ENCODE measurements around a stretch of chr5.

- PRO-cap: no peak
- RRBS: 95% methylated on average over 4 of the region's 9 CpGs
Observed at GRCh38 chr5:150114388-150114917, 28.1 kb upstream of the CSF1R start.

GRCh38 chr5:150162041-150162526, 4.5 kb upstream of the CDX1 start:
- PRO-cap: bidirectional peak, plus-strand start at chr5:150162377, minus-strand start at chr5:150162138
- RRBS: no CpG with 5 or more reads among the region's 3 CpGs

- PRO-cap: no peak
- RRBS: no CpG with 5 or more reads among the region's 6 CpGs
Observed at GRCh38 chr5:150288698-150289328, 760 bp downstream of the CAMK2A start.

DNA sequence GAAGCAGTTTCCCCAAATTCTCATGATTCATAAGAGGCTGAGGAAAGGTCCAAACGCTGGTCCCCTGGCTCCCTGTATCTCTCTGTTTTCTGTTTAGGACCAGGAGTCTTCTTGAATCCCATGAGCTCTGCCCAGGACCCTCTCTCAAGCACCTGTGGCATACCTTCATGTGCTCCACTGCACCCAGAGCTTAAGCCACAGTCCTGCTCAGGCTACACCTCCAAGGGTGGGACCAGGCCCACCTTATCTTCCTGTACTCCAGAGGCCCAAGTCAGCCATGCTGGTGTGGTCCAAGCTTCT, 26.1 kb downstream of the TCOF1 start:
- PRO-cap: no peak
- RRBS: no CpG with 5 or more reads among the region's 1 CpG

DNA sequence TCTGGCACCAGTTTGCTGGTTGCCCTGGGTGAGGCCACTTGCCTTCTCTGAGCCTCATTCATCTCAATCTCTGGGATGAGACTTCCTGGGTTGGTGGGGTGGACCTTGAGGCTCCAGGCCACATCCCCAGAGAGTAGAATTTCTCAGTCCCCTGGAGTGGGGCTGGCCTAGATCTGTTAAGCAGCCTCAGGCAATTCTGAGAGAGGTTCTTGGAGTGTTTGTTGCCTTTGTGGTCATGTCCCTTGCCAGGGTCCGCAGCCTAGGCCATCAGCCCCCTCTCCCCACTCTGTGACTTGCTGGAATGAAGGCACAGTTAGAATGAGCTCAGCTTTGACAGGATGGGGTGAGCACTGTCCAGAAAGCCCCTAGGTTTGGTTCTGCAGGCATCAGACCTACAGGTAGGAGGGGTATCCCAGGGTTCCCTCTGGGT, 27.3 kb downstream of the CD74 start:
- PRO-cap: no peak
- RRBS: no CpG with 5 or more reads among the region's 1 CpG

DNA sequence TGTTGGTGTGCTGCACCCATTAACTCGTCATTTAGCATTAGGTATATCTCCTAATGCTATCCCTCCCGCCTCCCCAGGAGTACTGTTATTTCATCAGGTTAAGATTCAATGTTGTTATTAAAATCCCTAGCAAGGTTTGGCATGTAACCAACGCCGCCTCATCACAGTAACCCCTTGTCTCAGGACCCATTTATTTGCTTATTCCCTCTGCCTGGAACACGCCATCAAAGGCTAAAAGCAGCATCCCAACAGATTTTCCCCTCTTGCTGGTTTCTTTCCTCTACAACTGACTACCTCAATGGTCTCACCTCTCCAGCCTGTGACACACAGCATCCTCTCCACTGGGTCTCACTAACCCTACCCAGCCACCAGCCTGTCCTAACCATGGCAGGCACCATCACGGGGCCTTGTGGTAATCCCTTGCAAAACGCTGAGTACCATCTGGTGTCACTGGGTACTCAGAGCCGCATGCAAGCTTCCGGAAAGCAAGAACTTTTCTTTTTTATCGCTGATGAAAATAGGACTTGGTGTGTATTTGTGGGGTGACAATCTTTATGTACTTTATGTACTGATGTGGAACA, 6.2 kb downstream of the RPS14 start:
- PRO-cap: no peak
- RRBS: no CpG with 5 or more reads among the region's 10 CpGs

- PRO-cap: no peak
- RRBS: no CpG with 5 or more reads among the region's 5 CpGs
Observed at GRCh38 chr5:150460973-150461593, 11.5 kb upstream of the RPS14 start.

DNA sequence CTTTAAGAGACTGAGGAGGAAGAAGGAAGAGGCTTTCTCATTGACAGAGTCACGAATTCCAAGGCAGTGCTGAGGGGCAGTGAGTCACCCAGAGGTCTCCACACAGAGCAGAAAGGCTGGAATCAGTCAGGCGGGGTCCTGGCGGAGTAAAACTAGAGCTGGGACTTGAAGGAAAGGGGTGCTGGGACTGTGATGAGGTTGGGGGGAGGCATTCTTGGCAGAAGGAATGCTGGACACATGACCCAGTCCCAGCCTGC, 23.4 kb upstream of the RPS14 start:
- PRO-cap: no peak
- RRBS: no CpG with 5 or more reads among the region's 3 CpGs

DNA sequence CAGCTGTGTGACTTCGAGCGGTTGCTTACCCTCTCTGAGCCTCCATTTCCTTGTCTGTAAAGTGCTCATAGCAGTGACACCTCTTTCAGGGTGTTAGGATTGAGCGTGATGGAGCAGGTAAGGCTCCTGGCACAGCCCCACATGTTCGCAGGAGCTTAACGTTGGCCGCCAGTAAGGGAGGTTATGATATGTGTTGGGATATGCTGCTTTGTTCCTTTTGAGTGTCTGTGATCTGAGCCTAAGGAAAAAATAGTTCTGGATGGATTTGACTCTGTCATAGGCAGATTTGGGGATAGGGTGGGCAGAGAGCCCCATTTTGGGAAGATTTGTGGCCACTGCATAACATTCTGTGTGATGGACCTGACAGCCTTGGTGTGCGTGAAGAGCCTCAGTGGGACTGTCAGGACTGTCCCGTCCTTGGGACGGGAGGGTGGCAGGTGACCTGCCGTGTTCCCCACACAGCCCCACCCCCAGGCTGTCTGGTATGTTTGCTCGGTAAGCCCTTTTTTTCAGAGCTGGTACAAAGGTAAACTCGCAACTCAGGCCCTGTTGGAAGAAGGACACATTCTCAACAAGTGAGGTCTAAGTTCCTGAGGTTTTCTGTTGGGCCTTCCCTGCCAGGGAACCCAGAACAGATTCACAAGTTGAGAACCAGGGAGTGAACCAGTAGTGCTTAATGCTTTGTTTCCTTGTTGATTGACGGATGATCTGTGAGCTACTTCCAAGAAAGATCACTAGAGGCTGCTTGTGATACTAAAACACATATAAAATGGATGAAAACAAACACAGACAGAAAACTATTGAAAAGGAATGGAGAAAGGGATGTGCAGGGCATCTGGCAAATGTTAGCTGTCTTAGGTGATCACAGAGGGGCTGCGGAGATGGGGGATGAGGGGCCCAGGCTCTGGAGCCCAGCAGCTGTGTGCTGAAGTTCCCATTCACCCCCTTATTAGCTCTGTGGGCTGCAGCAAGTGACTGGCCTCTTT, 2.5 kb downstream of the NDST1 start:
- PRO-cap: bidirectional peak, plus-strand start at position 565 of the sequence, minus-strand start at position 410 of the sequence
- RRBS: no CpG with 5 or more reads among the region's 14 CpGs

DNA sequence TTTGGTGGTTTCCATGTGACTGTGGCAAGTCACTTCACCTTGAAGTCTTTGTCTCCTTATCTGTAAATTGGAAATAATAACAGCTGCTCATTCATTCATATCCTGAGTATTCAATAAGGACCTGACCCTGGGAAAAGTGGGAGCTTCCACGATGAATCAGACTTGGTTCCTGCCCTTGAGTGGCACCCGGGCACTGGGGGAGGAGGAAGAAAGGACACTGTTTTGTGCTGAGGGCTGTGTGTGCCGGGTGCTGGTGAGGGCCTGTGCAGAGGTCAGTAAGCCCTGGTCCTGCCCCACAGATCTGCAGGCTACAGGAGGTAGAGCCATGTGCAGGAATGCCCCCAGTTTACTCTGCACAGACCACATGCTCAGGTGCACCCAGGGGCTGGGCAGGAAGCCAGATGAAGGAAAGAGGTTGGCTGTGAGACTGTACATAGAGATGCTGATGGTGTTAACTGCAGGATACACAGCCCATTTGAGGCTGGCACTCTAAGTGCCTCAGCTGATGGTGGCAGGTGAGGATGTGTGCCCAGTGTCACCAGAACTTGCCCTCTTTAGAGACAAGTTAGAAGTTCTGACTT, 6.9 kb downstream of the NDST1 start:
- PRO-cap: no peak
- RRBS: 93% methylated on average over 2 of the region's 3 CpGs

GRCh38 chr5:150515356-150515859, 7.5 kb downstream of the NDST1 start:
- PRO-cap: no peak
- RRBS: no CpG with 5 or more reads among the region's 6 CpGs

DNA sequence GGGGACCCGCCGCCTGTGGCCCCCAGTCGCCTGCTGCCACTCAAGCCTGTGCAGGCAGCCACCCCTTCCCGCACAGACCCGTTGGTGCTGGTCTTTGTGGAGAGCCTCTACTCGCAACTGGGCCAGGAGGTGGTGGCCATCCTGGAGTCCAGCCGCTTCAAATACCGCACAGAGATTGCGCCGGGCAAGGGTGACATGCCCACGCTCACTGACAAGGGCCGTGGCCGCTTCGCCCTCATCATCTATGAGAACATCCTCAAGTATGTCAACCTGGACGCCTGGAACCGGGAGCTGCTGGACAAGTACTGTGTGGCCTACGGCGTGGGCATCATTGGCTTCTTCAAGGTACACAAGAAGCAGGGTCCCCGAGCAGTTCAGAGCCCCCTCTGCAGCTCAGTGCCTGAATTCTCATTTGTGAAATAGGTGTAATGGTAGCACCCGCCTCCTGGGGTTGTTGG, 13.5 kb downstream of the NDST1 start:
- PRO-cap: no peak
- RRBS: 95% methylated on average over 4 of the region's 20 CpGs

DNA sequence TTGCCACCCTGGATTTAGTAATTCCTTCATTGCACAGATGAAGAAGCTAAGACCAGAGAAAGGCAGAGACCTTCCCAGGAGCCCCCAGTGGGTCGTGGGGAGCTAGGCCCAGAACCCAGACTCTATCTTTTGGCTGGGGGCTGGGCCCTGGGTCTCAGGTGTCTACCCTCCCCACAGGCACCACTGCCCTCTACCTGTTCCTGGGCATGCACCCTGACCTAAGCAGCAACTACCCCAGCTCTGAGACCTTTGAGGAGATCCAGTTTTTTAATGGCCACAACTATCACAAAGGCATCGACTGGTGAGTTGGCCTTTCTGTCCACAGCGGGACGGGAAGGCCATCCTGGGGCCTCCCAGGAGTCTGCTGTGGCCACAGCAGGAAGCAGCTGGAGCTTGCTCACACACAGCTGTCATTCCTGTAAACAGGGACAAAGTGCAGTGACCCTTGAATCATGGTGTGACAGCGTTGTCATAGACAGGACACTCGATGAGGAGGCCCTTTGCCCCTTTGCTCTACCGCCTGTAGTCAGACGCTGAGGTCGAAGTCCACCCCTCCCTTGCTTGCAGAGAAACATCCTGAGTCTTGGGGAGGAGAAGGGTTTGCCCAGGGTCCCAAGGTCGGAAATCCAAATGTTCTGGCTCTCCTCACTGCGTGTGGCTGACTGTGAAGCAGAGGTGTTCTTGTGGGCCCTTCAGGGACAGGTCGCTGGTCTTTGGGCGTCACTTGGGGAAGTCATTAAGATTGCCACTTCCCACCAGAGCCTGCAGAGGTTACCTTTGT, 34.9 kb downstream of the NDST1 start:
- PRO-cap: no peak
- RRBS: no CpG with 5 or more reads among the region's 13 CpGs

DNA sequence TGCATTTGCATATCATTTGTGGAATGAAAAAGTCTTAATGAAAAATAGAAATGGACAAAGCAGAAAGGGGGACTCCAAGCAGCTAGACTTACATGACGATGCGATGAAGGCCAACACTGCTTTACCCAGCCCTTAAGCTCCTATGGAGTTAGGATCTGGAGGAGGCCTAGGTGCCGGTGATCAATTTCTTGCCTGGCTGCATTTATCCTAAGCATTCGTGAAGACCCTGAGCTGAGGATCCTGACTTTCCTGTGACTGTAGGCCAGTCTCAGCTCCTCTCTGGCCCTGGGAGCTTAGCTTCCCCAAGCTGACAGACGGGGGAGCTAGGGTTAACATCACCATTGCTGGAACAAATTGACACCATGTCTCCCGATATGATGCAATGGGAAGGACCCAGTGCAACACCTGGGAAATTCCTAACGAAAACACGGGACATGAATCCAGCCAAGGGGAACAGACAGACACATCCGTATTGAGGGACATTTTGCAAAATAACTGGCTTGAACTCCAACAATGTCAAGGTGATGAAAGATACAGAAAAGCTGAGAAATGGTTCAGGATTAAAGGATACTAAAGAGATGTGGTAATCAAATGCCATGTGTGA, 52.4 kb downstream of the NDST1 start:
- PRO-cap: bidirectional peak, plus-strand start at position 435 of the sequence, minus-strand start at position 281 of the sequence
- RRBS: no CpG with 5 or more reads among the region's 9 CpGs

DNA sequence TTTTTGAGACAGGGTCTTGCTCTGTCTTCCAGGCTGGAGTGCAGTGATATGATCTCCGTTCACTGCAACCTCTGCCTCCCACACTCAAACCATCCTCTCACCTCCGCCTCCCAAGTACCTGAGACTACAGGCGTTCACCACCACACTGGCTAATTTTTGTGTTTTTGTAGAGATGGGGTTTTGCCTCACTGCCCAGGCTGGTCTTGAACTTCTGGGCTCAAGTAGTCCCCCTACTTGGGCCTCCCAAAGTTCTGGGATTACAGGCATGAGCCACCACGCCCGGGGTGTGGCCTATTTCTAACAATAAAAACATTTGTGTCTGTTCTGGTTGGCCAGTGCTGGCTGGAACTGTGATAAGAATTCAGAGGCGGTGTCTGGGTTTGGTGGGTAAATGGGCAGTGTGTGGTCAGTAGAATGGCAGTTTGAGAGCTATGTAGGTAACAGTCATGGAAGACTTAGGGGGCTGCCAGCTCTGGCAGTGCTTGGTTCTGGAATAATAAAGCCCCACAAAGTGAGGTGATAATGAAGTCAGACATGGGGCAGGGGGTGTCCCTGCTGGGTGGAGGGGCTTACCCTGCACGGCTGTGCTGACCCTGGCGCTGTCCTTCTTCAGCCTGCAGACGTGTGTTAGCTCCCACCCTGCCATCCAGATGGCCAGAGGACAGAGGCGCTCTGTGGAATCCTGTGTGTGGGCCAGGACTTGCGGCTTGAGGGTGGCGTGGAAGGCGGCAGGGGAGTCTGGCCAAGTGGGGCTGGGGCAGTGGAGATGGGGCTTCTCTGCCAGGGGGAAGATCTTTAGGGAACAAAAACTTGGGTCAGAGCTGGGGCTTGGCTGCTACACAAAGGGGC, 46.8 kb upstream of the SYNPO start:
- PRO-cap: no peak
- RRBS: no CpG with 5 or more reads among the region's 13 CpGs

- PRO-cap: no peak
- RRBS: 78% methylated on average over 1 of the region's 26 CpGs
Observed at GRCh38 chr5:150600508-150601462, 39.7 kb upstream of the SYNPO start.

GRCh38 chr5:150673731-150673950, 12.6 kb downstream of the MYOZ3 start:
- PRO-cap: no peak
- RRBS: no CpG with 5 or more reads among the region's 3 CpGs

GRCh38 chr5:150673951-150674616, 13.0 kb downstream of the MYOZ3 start:
- PRO-cap: no peak
- RRBS: no CpG with 5 or more reads among the region's 4 CpGs

GRCh38 chr5:150801104-150802059, 22.8 kb downstream of the SMIM3 start:
- PRO-cap: unidirectional peak, plus-strand start at chr5:150801337; unidirectional peak, plus-strand start at chr5:150801425; bidirectional peak, plus-strand start at chr5:150801604, minus-strand start at chr5:150801521; unidirectional peak, minus-strand start at chr5:150801659
- RRBS: no CpG with 5 or more reads among the region's 17 CpGs

DNA sequence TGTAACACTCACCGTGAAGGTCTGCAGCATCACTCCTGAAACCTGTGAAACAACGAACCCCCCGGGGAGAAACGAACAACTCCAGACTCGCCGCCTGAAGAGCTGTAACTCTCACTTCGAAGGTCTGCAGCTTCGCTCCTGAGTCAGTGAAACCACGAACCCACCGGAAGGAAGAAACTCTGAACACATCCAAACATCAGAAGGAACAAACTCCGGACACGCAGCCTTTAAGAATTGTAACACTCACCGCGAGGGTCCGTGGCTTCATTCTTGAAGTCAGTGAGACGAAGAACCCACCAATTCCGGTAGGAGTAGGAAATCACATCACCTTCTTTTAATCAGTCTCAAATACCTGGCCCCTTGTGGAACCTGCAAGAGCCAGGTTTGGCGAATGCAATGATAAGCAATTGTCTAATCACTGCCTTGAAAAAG, 323 bp downstream of the IRGM start:
- PRO-cap: no peak
- RRBS: 90% methylated on average over 4 of the region's 18 CpGs